ENCODE measurements around a stretch of chr12.

DNA sequence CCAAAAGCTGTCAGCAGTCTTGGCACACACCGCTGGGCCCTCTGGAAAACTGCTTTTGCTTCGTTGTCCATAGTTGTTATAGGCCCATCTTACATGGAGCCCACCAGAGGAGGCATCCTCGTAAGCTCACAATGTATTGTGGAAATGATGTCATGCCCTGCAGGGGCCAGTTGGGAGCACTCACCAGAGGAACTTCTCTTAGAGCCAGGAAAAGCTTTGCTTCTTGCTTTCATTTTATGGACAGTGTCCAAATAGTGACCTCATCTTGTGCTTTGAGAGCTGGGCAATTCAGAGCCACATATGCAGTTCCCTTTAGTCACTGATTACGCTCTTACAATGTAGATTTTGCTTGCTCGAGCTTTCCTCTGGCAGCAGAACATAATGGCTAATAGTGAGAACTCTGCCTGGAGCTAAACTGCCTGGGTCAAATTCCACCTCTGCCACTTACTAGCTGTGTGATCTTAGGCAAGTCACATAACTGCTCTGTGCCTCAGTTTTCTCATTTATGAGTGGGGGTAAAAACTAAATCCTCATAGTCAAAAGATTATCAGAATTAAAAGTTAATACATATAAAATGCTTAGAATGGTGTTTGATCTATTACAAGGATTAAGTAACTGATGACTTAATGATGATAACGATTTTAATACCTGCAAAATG, 154.7 kb downstream of the TMEM132B start:
- RRBS, 2 experiments, result no CpG with 5 or more reads among the region's 6 CpGs
CAGE:
- cytosol, long polyA minus RNA, result no peak
- cytosol, long polyA plus RNA, result no peak
- long polyA plus RNA, result no peak
- nucleus, long polyA minus RNA, result no peak
- nucleus, long polyA plus RNA, result no peak

DNA sequence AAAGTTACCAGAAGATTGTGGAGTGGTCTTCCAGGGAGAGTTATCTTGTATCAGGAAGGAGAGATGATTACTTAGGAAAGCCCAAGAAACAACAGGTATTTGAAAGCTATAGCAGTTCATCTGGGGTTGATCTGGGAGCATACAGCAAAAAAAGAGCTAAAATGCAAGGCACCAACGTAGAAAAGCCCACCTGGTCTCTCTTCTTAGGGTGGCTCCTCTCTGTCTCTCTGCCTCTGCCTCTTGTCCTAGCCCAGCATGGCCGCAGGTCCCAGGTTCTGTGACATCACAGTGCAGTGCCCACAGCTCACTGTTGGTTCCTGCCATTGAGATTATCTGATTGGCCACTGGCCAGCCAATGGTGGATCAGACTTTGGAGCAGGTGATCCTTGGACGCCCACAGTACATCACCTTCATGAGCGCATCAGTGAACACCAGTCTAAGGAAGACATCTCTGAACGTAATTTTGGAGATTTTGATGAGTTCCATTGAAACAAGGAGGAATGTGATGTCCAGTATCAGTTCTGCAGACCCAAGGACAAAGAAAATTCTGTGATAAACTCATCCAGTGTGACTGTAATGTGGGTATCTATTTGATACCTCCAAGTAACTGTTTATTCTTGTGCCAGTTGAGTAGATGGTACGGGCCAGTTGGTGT, 979.8 kb downstream of the TMEM132B start:
- RRBS, 2 experiments, result no CpG with 5 or more reads among the region's 6 CpGs
CAGE:
- cytosol, long polyA minus RNA, result no peak
- cytosol, long polyA plus RNA, result no peak
- long polyA plus RNA, result no peak
- nucleus, long polyA minus RNA, result no peak
- nucleus, long polyA plus RNA, result no peak

GRCh38 chr12:127059990-127061017, 1206.7 kb upstream of the TMEM132C start:
- RRBS, 2 experiments, result 37 to 58% methylated on average over 3 to 6 of the region's 41 CpGs
CAGE:
- cytosol, long polyA minus RNA, result no peak
- cytosol, long polyA plus RNA, result no peak
- long polyA plus RNA, result no peak
- nucleus, long polyA minus RNA, result no peak
- nucleus, long polyA plus RNA, result no peak

DNA sequence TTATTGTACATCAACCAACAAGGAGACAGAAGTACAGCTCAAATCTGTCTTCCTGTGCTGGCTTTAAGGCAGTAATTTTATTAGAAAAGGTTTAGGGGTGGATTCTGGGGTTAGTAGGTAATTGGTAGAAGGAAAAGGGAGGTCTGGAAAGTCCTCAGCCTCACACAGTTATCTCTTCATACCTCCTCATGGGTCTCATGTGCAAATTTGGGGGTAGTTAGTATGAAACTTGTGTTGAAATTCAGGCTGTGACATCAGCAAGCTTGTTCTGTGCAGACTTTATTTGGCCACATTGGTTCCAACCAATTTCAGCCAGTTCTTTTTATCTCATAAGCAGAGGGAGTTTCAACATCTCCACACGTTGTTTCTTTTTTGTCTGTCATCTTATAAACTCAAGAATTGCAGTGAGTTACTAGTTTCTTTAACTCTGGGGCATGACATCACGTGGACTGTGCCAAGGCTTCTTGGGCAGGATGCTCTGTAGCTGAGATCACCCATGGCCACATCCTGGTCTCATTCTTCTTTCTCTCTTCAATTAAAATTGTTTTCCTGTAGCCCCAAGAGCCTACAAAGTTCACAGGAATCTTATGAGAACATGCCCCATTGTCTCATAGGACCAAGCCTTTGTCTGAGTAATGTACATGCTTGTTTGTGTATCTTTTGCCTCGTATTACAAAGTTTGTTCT, 982.2 kb upstream of the TMEM132C start:
- RRBS, 2 experiments, result no CpG with 5 or more reads among the region's 3 CpGs
CAGE:
- cytosol, long polyA minus RNA, result no peak
- cytosol, long polyA plus RNA, result no peak
- long polyA plus RNA, result no peak
- nucleus, long polyA minus RNA, result no peak
- nucleus, long polyA plus RNA, result no peak

DNA sequence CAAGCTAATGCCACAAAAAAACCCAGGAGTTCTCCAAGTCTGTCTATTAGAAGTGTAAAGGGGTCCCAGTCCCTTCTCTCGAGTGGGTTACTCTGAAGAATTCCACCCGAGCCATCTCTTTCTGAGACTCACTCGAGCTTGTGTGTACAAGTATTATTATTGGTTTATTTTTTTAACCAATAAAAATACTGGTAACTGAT, 437.5 kb upstream of the TMEM132C start:
- RRBS, 2 experiments, result no CpG with 5 or more reads among the region's 3 CpGs
CAGE:
- cytosol, long polyA minus RNA, result no peak
- cytosol, long polyA plus RNA, result no peak
- long polyA plus RNA, result no peak
- nucleus, long polyA minus RNA, result no peak
- nucleus, long polyA plus RNA, result no peak

DNA sequence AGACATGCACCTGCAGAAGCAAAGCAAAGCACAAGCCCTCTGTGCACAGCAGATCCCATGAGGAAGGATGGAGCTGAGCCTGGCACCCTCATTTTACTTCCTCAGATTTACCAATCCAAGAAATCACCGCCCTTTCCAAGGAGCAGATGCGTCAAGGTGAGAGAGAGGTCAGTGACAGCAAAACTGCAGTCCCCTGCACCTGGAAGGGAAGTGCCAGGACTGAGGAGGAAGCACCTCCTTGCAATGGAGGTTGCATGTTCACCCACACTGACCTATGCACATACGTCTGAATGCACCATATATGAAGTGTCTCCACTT, 191.1 kb upstream of the TMEM132C start:
- RRBS, 2 experiments, result no CpG with 5 or more reads among the region's 3 CpGs
CAGE:
- cytosol, long polyA minus RNA, result no peak
- cytosol, long polyA plus RNA, result no peak
- long polyA plus RNA, result no peak
- nucleus, long polyA minus RNA, result no peak
- nucleus, long polyA plus RNA, result no peak

DNA sequence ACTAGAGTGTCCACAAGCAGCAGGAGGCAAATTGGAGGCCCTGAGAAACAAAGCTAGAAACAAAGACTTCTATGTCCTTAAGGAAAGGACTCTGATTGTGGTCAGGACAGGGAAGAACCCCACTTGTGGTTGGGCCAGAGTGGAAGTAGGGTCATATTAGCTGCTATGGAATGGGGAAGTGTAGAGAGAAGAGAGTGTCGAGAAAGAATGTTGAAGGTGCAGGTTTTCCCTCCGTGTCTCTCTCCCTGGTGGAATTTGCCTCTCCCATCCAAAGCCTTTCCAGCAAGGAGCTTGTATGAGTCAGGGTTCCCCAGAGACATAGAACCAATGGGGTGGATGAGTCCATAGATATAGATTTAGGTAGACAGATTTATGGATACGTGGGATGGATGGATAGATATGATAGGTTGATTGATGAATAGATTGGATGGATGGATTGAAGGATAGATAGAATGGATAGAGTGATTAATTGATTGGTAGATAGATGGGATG, 219.9 kb downstream of the SLC15A4 start:
- RRBS, 2 experiments, result no CpG with 5 or more reads among the region's 3 CpGs
CAGE:
- cytosol, long polyA minus RNA, result no peak
- cytosol, long polyA plus RNA, result no peak
- long polyA plus RNA, result no peak
- nucleus, long polyA minus RNA, result no peak
- nucleus, long polyA plus RNA, result no peak

GRCh38 chr12:128664095-128664438, 159.7 kb downstream of the SLC15A4 start:
- RRBS, 2 experiments, result no CpG with 5 or more reads among the region's 11 CpGs
CAGE:
- cytosol, long polyA minus RNA, result no peak
- cytosol, long polyA plus RNA, result no peak
- long polyA plus RNA, result no peak
- nucleus, long polyA minus RNA, result no peak
- nucleus, long polyA plus RNA, result no peak

DNA sequence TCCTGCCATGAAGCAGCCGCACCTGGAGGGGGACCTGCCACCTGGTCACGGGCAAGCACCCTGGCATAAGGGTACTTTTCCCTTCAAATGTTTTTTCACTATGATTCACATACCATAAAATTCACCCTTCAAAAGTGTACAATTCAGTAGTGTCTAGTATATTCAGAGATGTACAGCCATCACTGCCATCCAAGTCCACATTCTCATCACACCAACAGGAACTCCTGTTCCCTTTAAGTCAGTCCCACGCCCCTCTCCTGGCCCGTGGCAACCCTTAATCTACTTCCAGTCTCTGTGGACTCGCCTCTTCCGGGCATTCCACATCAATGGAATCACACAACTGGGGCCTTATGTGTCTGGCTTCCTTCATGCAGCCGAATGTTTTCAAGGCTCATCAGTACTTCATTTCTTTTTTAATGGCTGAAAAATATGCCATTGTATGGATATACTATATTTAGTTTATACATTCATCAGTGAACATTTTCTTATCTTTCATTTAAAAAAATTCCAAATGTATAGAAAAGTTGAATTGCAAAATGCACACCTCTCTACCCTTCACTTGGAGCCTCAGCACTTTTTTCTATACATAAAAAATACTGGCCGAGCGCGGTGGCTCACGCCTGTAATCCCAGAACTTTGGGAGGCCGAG, 5.1 kb downstream of the SLC15A4 start:
- RRBS, 2 experiments, result no CpG with 5 or more reads among the region's 12 CpGs
CAGE:
- cytosol, long polyA minus RNA, result no peak
- cytosol, long polyA plus RNA, result no peak
- long polyA plus RNA, result no peak
- nucleus, long polyA minus RNA, result no peak
- nucleus, long polyA plus RNA, result no peak

DNA sequence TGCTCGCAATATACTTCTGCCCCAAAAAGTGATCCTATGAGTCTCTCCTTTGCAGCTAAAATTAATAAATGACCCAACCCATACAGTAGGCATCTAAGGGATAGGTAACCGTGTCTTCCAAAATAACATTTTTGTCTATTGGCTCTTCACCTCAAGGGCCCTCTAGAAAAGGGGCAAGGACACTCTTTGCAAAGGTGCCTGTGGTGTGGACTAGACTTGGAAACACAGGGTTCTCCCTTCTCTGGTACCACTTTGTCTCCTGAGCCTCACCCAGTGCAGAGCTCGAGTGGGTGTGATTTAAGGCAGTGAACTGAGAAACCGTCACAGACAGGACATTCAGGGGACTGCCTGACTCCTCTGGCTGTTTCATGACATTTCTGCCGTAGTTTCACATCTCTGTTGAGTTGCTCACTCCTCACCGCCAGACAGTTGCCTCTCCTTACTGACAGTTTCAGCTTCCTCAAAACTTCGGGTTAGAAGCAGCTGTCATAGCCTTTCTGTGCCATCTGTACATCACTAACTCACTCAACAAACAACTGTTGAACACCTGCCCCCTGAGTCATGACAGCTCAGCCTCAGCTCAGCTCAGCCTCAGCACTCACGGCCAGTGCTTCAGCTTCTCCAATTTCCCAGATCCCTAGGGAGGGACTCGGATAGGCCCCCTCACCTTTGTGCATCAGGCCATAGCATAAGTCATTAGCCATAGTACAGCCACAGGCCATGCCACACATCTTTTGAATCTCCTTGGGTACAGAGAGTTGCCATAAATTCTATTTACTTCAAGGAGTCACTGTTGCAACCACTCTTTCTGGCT, 6.0 kb upstream of the SLC15A4 start:
- RRBS, 2 experiments, result no CpG with 5 or more reads among the region's 9 CpGs
CAGE:
- cytosol, long polyA minus RNA, result no peak
- cytosol, long polyA plus RNA, result no peak
- long polyA plus RNA, result no peak
- nucleus, long polyA minus RNA, result no peak
- nucleus, long polyA plus RNA, result no peak

- RRBS, 2 experiments, result no CpG with 5 or more reads among the region's 10 CpGs
CAGE:
- cytosol, long polyA minus RNA, result no peak
- cytosol, long polyA plus RNA, result no peak
- long polyA plus RNA, result no peak
- nucleus, long polyA minus RNA, result no peak
- nucleus, long polyA plus RNA, result no peak
Measured at GRCh38 chr12:128861320-128861777, 8.1 kb downstream of the GLT1D1 start.

GRCh38 chr12:129699992-129700414, 203.8 kb downstream of the TMEM132D start:
- RRBS, 2 experiments, result 66 to 68% methylated on average over 6 of the region's 25 CpGs
CAGE:
- cytosol, long polyA minus RNA, result no peak
- cytosol, long polyA plus RNA, result no peak
- long polyA plus RNA, result no peak
- nucleus, long polyA minus RNA, result no peak
- nucleus, long polyA plus RNA, result no peak

DNA sequence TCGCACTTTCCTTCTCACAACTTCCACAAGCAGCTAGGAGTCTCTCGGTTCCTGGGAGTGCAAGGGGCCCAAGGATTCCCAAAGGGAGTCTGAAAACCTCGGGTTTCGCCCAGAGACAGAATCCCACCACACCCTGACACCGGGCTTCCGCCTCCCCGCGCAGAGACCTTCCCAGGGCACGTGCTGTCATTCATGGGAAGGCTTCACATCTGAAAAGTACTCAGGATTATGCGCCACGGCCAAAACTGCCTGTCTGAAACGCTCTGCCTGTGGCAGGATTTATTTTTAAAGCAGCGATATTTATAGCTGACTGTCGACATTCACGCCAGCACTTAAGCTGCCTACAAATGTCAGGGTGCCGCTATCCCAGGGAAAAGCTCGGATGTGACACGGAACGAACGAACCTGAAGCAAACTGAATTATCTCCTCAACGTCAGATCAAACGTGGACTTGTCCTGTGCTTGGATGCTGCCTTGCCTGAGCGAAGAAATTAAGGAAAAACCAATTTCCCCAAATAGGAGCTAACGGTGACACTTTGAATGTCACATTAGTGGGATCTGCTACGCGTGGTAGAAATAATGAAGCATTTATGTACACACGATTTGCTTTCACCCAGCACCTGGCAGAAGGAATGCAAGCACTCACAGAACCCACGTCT, 154.0 kb downstream of the PIWIL1 start:
- RRBS, 2 experiments, result no CpG with 5 or more reads among the region's 28 CpGs
CAGE:
- cytosol, long polyA minus RNA, result no peak
- cytosol, long polyA plus RNA, result no peak
- long polyA plus RNA, result no peak
- nucleus, long polyA minus RNA, result no peak
- nucleus, long polyA plus RNA, result no peak

- RRBS, 2 experiments, result 6 to 11% methylated on average over 6 to 9 of the region's 20 CpGs
CAGE:
- cytosol, long polyA minus RNA, result no peak
- cytosol, long polyA plus RNA, result no peak
- long polyA plus RNA, result no peak
- nucleus, long polyA minus RNA, result no peak
- nucleus, long polyA plus RNA, result no peak
Measured at GRCh38 chr12:130714626-130715204, 1.4 kb downstream of the RIMBP2 start.

- RRBS, 2 experiments, result no CpG with 5 or more reads among the region's 7 CpGs
CAGE:
- cytosol, long polyA minus RNA, result no peak
- cytosol, long polyA plus RNA, result no peak
- long polyA plus RNA, result no peak
- nucleus, long polyA minus RNA, result no peak
- nucleus, long polyA plus RNA, result no peak
Measured at GRCh38 chr12:130868366-130869097, 3.3 kb upstream of the RAN start.

- RRBS, 2 experiments, result no CpG with 5 or more reads among the region's 1 CpG
CAGE:
- cytosol, long polyA minus RNA, result no peak
- cytosol, long polyA plus RNA, result no peak
- long polyA plus RNA, result no peak
- nucleus, long polyA minus RNA, result no peak
- nucleus, long polyA plus RNA, result no peak
Measured at GRCh38 chr12:130922710-130923106, 31.0 kb upstream of the ADGRD1 start.

DNA sequence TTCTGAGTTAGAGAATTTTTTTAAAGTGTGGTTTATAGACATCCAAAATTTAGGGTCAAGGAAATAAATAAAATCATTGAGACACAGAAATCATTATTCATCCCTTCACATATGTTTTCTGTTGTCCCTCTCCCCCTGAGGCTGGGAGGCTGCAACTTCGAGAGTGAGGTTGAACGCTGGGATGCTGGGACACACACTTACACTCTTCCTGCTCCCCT, 21.5 kb upstream of the ADGRD1 start:
- RRBS, 2 experiments, result no CpG with 5 or more reads among the region's 2 CpGs
CAGE:
- cytosol, long polyA minus RNA, result no peak
- cytosol, long polyA plus RNA, result no peak
- long polyA plus RNA, result no peak
- nucleus, long polyA minus RNA, result no peak
- nucleus, long polyA plus RNA, result no peak

- RRBS, 2 experiments, result no CpG with 5 or more reads among the region's 17 CpGs
CAGE:
- cytosol, long polyA minus RNA, result no peak
- cytosol, long polyA plus RNA, result no peak
- long polyA plus RNA, result no peak
- nucleus, long polyA minus RNA, result no peak
- nucleus, long polyA plus RNA, result no peak
Measured at GRCh38 chr12:130970740-130971327, 17.1 kb downstream of the ADGRD1 start.

- RRBS, 2 experiments, result no CpG with 5 or more reads among the region's 17 CpGs
CAGE:
- cytosol, long polyA minus RNA, result no peak
- cytosol, long polyA plus RNA, result no peak
- long polyA plus RNA, result no peak
- nucleus, long polyA minus RNA, result no peak
- nucleus, long polyA plus RNA, result no peak
Measured at GRCh38 chr12:131002992-131003501, 49.3 kb downstream of the ADGRD1 start.

GRCh38 chr12:131851814-131852416, 23.7 kb downstream of the MMP17 start:
- RRBS, 2 experiments, result no CpG with 5 or more reads among the region's 29 CpGs
CAGE:
- cytosol, long polyA minus RNA, result no peak
- cytosol, long polyA plus RNA, result no peak
- long polyA plus RNA, result no peak
- nucleus, long polyA minus RNA, result no peak
- nucleus, long polyA plus RNA, result no peak